Bronchus (tissue), 1 donor: ENCODE measurements around a stretch of chr12.

DNA sequence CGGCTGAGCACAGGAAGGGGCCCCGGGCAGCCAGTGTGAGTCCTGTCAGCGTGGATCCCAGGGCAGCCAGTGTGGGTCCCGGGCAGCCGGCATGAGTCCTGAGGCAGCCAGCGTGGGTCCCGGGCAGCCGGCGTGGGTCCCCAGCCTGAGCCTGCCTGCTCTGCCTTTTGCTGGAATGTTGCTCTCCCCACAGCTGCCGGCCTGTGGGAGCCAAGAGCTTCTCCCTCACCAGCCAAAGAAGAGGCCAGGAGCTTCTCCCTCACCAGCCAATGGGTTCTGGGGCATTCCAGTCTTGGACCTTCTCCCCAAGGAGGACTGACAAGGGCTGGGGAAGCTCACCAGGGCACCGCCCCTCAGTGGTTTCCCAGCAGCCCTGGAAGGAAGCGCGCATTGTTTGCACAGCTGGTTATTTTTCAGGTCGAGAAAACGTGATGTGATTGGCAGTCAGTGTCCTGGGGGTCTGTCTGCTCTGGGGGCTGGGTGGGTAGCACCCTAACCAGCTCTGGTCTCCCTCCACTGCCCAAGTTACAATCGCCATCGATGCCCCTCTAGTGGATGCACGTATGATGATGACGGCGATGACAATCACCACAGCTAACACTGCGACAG lies 14.9 kb upstream of the RFLNA start:
- PRO-cap: no peak

DNA sequence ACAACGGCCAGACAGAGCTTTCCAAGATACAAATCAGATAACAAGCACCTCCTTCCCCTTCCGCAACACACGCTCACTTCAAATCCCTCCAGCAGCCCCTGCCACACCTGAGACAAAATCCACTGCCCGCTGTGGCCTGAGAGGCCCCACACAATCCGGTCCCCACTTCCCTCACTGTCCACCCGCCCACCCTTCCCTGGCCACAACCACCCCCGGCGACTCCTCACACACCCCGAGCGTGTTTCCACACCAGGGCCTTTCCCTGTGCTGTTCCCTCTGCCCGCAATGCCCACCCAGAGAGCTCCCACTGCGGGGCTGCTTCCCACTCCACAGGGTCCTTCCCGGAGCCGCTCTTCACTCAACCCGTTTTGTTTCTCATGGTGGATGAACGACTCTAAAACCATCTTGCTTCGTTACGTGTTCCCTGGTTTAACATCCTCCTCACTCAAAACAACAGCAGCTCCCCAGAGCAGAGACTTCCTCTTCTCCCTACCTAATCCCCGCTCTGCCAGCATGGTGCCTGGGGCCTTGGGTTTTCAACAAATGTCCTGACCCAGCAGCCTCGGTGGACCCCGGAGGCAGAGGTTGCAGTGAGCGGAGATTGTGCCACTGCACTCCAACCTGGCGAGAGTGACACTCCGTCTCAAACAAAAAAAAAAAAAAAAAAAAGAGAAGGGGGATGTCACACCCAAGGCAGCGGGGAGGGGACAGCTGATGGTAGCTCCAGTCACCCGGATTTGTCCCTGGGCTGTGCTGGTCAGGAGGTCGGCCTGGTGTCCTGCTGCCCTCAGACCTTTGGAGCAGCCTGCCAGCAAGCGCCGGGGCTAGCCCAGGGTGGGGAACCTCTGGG lies 65.8 kb downstream of the RFLNA start:
- PRO-cap: no peak

GRCh38 chr12:124384583-124385022 lies 89.7 kb downstream of the RFLNA start:
- PRO-cap: no peak

GRCh38 chr12:124451534-124452167 lies 115.8 kb downstream of the NCOR2 start:
- PRO-cap: no peak

DNA sequence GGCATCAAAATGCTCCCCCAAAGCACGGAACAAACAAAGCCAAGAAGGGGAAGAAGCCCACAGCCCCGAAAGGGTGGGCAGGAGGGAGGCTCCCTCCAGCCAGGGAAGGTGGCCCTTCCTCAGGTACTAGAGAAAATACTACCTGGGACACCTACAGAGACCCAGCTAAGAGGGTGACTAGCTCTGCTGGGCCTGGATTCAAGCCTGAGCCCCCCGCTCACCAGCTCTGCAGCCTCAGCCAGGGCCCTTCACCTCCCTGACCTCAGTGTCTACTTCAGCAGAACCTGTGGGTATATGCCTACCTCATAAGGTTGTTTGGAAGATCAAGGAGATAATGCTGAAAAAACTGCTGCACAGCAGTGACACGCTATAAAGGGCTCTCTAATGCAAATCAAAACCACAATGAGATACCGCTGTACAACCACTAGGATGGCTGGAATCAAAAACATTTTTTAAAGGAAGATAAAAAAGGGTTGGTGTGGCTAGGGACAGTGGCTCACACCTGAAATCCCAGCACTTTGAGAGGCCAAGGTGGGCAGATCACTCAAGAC lies 97.9 kb downstream of the NCOR2 start:
- PRO-cap: no peak

DNA sequence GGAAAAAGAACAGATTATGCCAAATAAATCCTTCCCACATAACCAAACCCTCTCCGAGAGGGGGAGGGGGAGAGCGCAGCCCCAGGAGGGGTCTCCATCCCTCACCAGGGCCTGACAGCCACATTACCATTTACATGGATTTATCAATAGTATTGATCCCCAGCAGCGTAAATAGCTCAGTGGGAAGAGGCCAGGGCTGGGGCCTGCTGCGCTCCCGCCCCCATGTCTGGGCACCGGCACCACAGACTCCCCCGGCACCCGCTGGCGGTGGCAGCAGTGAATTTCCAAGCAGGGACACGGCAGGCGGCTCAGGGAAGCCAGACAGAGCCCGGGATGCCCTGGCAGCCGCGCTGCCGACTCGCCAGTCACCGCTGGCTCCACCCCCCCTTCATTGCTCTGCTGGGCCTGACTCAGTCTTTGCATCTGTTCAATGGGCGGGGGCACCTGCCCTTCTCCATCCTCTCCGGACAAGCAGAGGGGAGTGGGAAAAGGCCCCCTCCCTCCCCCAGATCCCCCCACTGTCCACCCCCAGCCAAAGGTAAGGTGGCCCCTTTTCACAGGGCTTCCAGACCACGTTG lies 2.3 kb downstream of the NCOR2 start:
- PRO-cap: no peak

GRCh38 chr12:124569665-124570051 lies 2.2 kb upstream of the NCOR2 start:
- PRO-cap: no peak

- PRO-cap: no peak
Observed at GRCh38 chr12:124592439-124593147, 25.2 kb upstream of the NCOR2 start.

DNA sequence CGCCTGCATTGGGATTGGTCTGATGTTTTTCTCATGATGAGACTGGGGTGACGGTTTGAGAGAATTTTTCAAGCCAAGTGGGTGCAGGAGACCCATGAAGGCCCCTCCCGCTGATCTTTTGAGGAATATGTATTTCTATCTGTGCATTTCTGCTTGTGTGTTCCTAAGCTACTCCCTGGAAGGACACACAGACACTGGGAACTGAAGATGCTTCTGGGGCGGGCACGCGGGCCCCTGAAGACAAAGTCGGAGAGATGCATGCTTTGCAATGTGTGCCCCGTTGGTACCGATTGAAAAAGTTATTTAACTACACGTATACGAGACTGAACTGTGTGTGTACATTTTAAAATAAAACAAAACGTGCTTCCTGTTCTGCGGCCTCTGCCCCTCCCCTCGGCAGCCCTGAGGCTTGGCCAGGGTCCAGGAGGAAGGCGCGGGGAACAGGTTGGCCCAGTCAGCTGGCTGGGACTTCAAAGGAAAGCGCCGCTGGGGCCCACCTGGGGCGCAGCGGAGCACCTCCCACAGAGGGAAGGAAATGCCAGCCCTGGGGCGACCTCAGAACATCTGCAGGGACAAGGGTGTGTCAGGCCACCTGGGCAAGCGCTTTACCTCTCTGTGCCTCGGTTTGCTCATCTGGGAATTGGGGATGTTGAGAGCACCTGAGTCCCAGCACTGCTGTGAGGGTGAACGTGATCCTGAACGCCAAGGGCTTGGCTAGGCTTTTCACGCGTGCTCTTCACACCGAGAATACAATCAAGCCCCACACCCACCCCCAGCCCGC lies 41.6 kb upstream of the NCOR2 start:
- PRO-cap: bidirectional peak, plus-strand start at position 558 of the sequence, minus-strand start at position 292 of the sequence

GRCh38 chr12:124616801-124617369 lies 49.5 kb upstream of the NCOR2 start:
- PRO-cap: no peak

DNA sequence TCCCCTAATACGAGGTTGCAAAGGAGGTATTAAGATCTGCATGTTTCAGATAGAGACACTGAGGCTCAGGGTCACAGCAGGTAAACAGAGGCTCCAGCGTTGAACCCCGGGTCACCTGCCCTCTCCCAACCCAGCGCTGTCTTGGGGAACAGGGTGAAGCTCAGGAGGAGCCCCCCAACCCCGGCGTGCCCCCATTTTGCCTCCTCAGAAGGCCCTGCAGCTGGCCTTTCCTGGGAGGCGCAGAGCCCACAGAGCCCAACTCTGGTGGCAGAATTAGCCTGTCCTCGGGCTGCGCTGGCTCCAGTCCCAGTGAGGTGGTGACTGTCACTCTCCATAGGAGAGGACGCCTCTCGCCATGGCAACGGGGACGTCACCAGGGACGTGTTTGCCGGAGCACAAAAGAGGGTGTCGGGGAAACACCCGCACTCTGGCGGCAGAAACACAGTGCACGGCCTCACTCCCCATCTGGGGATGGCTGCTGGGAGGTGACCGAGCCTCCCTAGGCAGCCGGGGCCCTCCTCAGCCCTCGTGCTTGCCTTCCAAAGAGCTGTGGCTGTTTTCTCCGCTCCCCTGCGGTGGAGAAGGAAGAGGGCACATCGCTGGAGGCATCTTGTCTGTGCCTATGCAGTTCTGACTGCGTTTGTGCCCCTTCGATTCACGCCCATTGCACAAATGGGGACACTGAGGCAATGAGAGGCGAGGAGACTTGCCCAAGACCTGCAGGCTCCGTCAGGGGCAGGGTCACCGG lies 50.2 kb upstream of the NCOR2 start:
- PRO-cap: bidirectional peak, plus-strand start at position 425 of the sequence, minus-strand start at position 311 of the sequence

DNA sequence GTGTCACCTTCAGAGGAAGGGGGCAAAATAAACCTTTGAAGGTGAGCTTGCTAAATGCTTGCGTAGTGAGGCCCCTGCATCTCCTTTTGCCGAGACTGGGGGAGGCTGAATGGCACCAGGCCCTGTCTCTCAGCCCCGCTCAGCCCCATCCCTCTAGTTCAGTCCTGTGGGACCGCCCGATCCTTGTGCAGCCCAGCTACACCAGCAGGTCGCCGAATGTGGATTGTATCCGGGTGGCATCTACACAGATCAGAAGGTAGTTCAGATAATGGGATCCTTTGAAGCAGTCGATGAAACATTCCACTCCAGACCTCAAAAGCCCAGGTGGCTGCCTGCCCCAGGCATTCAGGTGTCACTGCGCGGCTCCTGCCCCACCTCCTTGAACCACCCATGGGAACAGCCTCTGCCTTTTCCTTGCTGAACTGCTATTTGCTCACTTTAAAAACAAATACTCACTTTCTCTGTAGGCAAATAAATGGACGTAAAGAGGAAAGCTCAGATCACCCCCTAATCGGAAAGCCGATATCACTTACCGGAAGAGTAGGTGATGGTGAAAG lies 100.2 kb upstream of the NCOR2 start:
- PRO-cap: no peak

- PRO-cap: no peak
Observed at GRCh38 chr12:124673744-124674597, 106.6 kb upstream of the NCOR2 start.

- PRO-cap: bidirectional peak, plus-strand start at chr12:124715779, minus-strand start at chr12:124715652; bidirectional peak, plus-strand start at chr12:124715897, minus-strand start at chr12:124715901
Observed at GRCh38 chr12:124715343-124716123, 148.1 kb upstream of the NCOR2 start.

- PRO-cap: unidirectional peak, plus-strand start at chr12:124720536
Observed at GRCh38 chr12:124720189-124721150, 143.2 kb downstream of the SCARB1 start.

DNA sequence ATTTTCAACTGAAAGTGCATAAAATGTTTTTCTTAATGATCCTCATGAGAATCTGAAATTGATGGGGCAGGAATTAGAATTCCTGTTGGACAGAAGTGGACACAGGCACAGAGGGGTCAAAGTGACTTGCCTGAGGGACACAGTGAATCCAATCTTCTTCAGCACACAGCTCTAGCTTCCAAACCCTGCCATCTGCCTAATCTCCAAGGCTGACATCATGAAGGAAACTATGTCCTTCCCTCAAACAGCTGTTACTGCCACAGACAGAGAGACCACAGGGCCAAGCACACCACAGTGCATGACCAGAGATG lies 99.0 kb downstream of the SCARB1 start:
- PRO-cap: no peak

- PRO-cap: no peak
Observed at GRCh38 chr12:124797138-124797902, 66.3 kb downstream of the SCARB1 start.

DNA sequence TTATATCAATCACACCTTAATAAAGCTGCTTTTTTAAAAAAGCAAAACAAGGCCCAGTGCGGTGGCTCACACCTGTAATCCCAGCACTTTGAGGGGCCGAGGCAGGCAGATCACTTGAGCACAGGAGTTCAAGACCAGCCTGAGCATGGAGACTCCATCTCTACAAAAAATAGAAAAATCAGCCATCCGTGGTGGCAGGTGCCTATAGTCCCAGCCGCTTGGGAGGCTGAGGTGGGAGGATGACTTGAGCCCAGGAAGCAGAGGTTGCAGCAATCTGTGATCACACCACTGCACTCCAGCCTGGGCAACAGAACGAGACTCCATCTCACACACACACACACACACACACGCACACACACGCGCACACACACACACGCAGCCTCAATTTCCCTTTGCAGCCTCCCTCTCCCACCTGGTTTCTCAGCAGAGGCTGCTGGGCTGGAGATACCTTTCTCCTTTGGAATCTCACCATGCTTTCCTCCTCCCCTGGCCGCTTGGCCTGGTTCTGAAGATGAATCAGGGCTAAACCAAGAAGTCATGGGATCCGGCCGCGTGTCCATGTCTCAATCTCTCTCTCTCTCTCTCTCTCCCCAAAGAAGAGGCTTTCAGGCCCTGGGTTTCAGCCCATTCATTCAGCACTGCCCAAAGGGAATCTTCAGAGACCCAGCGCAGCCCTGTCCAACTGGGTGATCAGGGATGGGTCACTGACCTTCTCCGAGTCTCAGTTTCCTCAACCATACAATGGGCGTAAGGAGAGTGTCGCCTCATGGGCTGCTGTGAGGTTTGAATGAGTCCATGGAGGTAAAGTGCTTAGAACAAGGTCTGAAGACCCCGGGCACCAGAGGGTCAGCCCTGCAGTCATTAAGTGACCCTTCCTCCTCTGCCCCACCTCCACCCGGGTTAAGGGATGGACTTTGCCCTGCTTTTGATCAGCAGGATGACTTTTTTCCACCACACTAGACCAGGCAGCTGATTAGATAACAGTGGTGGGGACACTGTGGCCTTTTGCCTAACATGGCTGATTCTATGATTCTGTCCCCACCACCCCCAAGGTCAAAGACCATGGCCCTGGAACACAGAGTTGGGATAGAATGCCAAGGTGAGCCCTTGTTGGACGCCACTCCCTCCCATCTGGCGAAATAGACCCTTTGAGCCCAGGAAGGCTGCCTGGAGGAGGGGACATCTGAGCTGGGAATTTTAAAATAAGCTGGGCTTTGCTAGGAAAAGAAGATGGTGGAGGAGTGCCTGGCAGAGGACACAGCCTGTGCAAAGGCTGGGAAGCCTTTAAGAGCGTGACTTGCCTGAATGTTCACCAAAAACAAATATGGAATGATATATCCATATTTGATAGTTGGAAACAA lies 42.3 kb downstream of the SCARB1 start:
- PRO-cap: no peak

DNA sequence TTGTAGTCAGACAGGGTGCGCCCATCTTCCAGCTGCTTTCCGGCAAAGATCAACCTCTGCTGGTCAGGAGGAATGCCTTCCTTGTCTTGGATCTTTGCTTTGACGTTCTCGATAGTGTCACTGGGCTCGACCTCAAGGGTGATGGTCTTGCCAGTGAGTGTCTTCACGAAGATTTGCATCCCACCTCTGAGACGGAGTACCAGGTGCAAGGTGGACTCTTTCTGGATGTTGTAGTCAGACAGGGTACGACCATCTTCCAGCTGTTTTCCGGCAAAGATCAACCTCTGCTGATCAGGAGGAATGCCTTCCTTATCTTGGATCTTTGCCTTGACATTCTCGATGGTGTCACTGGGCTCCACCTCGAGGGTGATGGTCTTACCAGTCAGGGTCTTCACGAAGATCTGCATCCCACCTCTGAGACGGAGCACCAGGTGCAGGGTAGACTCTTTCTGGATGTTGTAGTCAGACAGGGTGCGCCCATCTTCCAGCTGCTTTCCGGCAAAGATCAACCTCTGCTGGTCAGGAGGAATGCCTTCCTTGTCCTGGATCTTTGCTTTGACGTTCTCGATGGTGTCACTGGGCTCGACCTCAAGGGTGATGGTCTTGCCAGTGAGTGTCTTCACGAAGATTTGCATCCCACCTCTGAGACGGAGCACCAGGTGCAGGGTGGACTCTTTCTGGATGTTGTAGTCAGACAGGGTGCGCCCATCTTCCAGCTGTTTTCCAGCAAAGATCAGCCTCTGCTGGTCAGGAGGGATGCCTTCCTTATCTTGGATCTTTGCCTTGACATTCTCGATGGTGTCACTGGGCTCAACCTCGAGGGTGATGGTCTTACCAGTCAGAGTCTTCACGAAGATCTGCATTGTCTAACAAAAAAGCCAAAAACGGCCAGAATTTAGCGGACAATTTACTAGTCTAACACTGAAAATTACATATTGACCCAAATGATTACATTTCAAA lies 1.3 kb downstream of the UBC start:
- PRO-cap: no peak

DNA sequence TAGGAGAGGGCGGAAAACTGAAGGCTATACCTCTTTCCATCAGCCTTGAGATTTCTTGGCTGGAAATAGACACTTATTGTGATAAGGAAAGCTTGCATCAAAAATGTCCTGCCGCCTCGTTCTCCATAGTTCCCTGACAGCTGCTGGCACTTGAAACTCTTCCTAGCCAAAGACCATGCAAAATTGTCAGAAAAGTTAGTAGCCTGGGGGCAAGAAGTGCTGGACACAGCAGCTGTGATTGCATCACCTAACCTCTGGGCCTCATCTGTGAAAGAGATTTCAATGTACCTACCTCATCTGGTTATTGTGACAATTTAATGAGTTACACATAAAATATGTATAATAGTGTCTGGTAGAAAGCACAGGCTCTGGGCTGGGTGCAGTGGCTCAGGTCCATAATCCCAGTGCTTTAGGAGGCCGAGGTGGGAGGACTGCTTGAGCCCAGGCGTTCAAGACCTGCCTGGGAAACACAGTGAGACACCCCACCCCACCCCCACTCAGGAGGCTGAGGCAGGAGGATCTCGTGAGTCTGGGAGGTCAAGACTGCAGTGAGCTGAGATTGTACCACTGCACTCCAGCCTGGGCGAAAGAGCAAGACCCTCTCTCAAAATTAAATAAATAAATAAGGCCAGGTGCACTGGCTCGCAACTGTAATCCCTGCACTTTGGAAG lies 9.8 kb upstream of the UBC start:
- PRO-cap: no peak